ENCODE results near the genes GOLPH3L and PIP5K1A.

DNA sequence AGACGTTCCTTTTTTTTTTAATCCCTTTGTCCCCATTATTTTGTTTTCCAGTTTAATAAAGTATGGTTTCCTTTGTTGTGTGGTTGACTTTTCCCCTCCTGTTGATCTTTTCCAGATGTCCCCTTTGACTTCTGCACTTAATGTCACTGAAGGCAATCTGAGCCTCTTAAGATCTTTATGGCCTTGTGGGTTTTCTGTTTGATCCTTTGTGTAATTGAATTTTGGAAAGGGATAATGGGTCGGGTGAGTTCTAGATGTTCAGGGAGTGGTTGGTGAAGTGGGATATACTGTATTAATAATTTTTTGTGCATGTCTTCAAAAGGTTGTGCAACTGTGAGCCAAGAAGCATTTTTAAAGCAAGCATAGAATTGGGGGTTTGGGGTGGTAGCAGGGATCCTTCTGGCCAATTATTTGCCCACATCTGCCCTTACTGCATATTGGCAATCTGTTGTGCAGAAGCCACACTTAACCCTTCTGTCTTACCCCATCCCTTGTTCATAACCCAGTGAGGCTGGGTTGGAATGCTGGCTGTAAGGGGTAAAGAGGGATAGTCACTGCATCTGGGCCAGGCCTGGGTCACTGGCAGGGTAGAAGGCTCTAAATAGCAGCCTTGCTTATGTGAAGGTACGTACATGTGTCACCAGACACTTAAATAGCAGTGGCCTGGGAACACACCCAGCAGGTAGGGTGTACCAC, 10.1 kb upstream of the TARS2 start:
- RRBS, 2 experiments = no CpG with 5 or more reads among the region's 3 CpGs

GRCh38 chr1:150487774-150488143, 540 bp downstream of the TARS2 start:
- RRBS, 2 experiments = 2 to 3% methylated on average over 2 of the region's 6 CpGs

DNA sequence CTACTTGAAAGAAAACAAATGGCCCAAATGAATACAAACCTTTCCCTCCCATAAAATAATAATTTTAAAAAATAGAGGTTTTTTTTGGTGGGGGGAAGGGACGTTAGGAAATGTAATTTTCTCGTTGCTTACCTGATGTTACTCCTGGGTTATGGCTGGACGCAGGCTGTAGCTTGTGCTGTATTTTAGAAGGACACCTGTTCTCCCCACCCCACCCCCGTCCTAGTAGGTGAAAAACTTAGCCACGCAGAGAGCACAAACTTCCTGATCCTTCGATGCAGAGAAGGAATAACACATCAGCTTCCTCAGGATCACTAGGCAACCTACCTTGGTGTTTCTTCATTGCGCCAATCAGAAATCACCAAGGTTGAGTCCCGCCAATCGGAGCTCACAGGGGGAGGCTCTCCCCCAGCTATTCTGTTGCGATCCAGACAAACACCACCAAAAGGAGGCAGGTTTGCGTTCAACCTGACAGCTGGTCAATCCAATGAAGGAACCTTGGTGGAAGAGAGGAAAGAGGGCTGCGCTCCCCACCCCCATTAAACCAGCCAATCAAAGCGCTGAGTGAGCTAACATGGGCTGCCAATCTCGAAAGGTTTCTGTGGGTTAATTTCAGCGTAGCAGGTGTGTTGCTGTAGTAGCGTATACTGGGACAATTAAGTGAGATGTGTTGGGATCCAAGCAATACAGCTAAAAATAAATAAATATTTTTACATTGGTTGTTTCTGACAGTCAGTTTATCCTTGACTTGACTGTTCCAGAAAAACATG, at the start of gene GOLPH3L:
GOLPH3L (minus strand) TSS at position 295 of the 770 bp plus-strand sequence.
- RRBS, 2 experiments = no CpG with 5 or more reads among the region's 16 CpGs

DNA sequence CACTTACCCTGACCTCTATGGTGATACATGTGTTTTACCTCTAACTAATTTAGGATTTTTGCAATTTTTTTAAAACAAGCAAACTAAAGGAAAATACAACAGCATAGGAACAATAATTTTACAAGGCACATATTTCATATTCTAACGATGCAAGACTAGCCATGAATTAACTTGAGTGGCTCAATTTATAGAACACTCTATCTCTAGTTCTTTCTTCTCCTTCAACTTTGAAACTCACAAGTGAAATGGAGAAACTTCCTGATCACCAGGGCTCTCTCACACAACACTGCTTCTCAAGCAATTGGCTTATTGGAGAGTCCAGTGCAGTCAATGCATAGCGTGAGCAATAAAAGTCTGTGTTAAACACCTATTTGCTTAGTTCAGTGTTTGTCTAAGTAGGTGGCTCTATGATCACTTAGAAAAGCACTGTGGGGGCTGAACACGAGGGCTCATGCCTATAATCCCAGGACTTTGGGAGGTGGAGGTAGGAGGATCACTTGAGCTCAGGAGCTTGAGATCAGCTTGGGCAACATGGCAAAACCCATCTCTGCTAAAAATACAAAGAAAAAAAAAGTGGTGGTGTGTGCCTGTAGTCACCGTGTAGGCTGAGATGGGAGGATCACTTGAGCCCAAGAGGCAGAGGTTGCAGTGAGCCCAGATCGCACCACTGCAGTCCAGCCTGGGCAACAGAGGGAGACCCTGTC, 12.2 kb downstream of the CTSS start:
- RRBS, 2 experiments = no CpG with 5 or more reads among the region's 5 CpGs

DNA sequence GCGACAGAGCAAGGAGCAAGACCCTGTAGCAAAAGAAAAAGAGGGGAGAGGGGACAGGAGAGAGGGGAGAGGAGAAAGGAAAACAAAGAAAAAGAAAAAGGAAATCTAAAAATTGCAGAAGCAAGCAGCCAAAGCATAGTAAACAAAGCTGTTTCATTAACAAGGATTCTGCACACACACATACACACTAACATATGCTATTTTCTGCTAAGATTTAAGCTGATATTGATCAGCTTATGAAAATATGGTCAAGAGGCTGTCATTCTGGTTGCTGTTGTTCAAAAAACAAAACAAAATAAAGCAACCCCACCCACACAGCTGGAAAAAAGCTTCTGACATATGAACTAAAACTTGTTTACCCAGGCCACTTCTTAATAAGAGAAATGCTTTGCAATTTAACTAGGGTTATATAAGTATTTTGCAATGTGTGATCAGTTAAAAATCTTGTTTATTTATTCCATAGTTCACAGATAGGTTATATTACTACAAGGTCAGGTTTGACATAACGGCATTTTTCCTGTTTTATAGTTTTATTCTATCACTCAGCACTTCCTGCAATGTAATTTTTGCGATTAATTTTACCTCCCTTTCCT, 1.6 kb downstream of the ARNT start:
- RRBS, 2 experiments = no CpG with 5 or more reads among the region's 3 CpGs

DNA sequence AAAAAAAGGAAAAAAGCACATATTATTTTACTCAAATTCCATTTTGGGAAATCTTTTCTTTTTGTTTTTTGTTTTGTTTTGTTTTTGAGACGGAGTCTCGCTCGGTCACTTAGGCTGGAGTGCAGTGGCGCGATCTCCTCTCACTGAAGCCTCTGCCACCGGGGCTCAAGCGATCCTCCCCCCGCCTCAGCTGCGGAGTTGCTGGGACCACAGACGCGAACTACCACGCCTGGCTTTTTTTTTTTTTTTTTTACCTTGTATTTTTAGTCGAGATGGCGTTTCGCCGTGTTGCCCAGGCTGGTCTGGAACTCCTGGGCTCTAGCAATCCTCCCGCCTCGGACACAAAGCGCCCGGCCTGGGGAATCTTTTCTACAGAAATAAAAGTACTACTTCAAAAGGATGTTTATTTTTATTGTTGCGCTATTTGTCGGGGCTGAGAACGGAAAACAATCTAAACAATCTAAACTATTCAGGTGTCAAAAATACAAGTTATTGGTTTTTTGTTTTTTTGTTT, 1.1 kb upstream of the SETDB1 start:
- RRBS, 2 experiments = no CpG with 5 or more reads among the region's 23 CpGs

DNA sequence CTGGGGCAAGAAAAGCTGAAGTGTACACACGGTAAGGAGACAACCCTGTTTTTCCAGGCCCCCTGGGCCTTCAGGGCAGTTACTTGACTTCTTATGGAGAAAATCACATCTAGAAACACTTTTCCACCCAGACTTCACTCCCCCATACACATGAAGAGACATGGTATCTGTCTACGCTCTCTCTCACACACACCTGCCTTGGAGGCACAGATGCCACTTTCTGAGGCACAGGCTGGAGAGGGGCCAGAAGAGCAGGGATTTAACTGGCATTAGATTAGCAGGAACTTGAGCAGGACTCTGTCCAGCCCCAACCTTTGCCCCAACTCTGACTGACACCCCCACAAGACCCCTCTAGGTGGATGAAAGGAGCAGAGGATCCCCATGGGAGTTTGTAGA, 2.1 kb downstream of the CERS2 start:
- RRBS, 2 experiments = no CpG with 5 or more reads among the region's 2 CpGs

- RRBS, 2 experiments = 93 to 96% methylated on average over 5 of the region's 12 CpGs
These were observed 2.5 kb upstream of the CERS2 start for GRCh38 chr1:150976850-150977823.

GRCh38 chr1:151147605-151148192, 1.3 kb upstream of the SEMA6C start:
- RRBS, 2 experiments = no CpG with 5 or more reads among the region's 4 CpGs

GRCh38 chr1:151198485-151199424, at the start of gene PIP5K1A:
Gene PIP5K1A (plus strand): TSS chr1:151198552.
- RRBS, 2 experiments = under 1 to 1% methylated on average over 14 of the region's 59 CpGs

DNA sequence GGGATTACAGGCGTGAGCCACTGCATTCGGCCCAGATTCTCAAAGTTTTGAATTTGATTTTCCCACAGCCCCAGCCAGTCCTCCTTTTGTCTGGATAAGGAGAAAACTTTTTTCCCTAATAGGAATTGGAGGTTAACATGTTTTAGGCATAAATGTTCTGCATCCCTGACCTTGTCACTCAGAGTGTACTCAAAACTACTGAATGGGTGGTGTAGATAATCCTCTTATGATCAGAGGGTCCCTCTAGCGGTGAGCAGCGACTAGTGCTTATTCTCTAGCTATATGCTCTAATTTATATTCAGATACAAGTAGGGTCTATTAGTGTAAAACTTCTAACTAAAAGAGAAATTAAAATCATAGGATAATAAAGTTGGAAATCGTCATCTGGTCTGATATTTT, 2.9 kb upstream of the PSMD4 start:
- RRBS, 2 experiments = no CpG with 5 or more reads among the region's 5 CpGs

GRCh38 chr1:151283062-151283215, 840 bp downstream of the ZNF687 start:
- RRBS, 2 experiments = no CpG with 5 or more reads among the region's 14 CpGs

DNA sequence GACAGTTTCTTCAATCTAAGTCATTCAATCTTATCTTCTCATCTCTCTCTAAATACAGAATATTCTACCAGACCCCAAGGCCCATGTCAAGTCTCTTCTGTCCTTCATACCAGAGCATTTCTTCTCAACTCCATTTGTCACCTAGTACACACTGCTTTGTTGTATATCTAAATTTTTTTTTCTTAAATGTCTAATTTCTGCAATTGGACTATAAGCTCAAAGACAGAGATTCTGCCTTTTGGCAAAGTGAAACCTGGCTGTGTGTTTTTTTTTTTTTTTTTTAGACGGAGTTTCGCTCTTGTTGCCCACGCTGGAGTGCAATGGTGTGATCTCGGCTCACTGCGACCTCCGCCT, 22.0 kb downstream of the ZNF687 start:
- RRBS, 2 experiments = no CpG with 5 or more reads among the region's 6 CpGs

- RRBS, 2 experiments = no CpG with 5 or more reads among the region's 17 CpGs
These were observed 302 bp upstream of the PI4KB start for GRCh38 chr1:151327504-151327932.

- RRBS, 2 experiments = no CpG with 5 or more reads among the region's 2 CpGs
These were observed 2.4 kb downstream of the PSMB4 start for GRCh38 chr1:151401710-151402213.

DNA sequence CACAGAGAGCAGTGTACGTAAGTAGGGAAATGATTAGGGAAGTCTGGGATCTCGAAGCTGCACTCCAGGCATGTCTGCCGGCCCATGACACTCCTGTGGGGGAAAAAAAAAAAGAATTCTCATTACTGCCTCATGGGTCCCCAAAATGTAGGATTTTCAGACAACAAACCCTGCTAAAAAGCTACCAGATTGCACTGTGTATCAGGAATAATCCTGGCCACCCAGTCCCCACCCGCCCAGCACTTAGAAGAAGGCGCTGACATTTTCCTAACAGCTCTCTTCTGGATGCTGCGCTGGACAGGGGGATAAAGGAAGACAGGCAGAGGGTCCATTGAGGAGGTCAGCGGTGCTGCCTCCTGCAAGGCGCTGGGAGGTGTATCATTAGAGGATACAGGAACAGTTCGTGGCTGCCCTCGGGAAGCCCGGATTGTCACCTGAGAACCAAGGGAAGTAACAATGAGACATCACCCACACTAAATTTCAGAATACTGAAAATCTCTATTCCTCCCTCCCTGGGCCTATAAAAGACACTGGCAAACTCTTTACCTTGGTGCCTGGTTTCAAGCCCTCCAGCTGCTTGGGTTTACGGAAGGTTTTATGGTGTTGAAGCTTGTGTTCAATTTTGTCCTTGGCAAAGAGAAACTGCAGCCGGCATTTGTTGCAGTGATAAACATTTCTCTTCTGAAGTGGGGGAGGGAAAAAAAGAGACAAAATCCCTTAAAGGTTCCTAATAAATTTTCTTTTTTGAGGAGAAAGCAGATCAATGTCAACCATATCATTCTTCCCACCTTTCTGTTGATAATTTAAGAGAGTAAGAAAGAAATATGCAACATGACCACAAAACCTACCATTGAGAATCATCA, 9.0 kb downstream of the PSMB4 start:
- RRBS, 2 experiments = no CpG with 5 or more reads among the region's 13 CpGs

- RRBS, 2 experiments = no CpG with 5 or more reads among the region's 3 CpGs
These were observed 10.9 kb downstream of the PSMB4 start for GRCh38 chr1:151410148-151410809.

DNA sequence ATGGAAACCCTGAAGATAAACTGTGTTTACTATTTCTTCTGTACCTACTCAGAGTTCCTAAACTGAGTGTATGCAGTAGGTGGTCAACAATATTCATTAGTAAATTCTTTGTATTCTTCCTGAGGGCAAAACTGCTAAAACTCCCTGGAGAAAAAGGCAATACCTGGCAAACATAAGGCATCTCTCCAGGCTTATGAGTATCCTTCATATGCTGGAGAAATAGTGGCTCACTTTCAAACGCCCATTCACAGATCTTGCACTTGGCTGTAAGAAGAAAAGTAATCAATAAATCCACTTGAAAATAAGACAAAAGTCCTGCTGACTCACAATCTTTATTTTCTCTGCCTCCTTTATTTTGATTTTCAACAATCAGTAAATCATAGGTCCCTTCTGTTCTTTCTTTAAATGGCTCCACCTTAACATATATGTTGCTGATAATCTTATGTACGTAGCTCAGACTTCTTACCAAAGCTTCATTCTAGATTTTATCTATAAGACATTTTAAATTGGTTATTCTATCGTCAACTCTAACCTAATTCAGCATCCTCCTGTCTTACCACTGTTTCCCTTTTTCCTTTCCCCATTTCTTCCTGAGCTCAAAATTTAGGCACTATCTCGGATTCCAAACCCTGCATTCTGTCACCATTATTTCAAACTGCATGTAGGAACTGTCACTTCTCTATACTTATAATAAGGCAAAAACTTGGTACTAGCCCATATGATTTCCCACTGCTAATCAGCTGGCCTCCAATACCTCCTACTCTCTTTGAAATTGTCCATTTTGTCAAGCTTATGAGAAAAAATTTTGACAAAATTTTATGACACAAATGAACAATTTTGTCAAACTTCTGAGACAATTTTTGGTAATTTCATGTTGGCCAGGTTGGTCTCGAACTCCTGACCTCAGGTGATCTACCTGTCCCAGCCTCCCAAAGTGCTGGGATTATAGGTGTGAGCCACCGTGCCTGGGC, 13.0 kb downstream of the PSMB4 start:
- RRBS, 2 experiments = no CpG with 5 or more reads among the region's 6 CpGs

- RRBS, 2 experiments = 7 to 9% methylated on average over 1 to 3 of the region's 13 CpGs
These were observed 1.2 kb upstream of the CGN start for GRCh38 chr1:151509847-151510499.